Skeletal muscle satellite cell (primary cell): ENCODE measurements around a stretch of chr19.

DNA sequence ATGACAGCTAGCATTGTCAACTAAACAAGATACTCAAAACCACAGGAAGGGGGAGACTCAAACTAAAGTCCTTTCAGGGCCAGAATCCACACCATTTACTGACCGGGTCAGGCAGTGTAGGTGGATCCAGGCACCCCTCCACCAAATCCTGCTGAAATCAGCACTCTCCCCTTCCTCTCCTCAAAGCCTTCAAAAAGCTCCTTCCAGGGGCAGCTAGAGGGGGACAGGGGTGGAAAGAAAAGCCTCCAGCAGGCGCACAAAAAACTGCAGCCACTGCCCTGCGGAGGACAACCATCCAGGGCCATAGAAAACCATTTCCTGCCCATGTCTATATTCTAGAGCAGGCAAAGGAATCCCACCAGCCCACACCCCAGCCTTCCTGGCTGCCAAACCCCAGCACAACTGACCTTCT is 1.5 kb downstream of the DPP9 start:
- CAGE, long polyA plus RNA: no peak

- CAGE, long polyA plus RNA: no peak
These were observed 680 bp downstream of the PLIN3 start for GRCh38 chr19:4866682-4867291.

- CAGE, long polyA plus RNA: no peak
These were observed 22.6 kb downstream of the KDM4B start for GRCh38 chr19:4991396-4992105.

DNA sequence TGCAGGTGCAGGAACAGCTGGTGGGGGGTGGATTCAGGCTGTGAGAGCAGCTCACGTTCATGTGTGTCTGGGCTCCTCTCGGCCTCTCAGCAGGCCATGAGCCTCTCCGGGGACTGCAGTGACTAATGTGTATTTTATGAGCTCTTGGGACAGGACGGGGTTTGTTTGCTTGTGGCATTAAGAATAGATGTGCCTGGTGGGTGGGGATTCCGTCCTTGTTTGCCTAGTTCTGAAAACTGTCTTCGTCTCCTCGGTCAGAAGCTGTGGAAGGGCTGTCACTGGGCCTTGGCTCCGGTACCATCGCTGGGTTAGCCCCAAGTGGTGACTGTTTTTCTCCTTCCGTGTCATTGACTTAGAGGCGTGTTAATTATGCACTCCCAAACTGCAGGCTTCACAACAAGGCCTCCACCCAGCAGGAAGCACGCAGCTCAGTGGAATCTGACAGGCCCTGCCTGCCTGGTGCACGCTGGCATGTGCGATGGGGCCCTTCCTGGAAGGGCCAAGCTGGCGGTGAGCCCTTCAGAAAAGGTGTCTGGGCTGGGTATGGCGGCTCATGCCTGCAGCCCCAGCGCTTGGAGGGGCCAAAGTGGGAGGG is 77.7 kb downstream of the KDM4B start:
- CAGE, long polyA plus RNA: no peak

DNA sequence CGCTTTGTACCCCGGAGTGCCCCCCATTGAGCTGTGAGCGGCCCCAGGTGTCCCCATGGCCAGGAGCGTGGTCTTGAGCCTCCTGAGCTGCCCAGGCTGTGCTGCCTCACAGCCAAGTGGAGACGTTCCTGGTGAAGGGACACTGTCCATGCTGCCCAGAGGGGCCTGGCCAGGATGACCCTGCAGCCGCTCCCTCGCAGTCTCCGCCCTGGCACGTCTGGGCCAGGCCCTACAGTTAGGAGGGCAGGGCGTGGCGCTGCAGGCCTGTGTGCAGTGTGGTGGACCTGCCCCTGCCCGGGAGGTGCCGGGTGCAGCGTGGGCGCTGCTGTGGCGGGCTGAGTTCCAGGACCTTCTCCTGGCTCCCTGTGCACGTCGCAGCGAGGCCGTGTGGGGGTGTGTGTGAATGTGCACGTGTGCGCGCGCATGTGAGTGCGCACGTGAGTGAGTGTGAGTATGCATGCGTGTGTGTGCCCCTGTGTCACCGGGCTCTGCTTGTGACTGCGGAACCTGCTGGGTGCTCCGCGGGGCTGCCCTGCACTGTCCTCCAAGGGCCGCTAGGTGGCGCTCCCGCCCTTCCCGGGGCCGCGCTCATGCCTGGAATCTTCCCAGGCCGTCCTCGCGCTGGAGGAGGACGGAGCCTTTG is 79.1 kb downstream of the KDM4B start:
- CAGE, long polyA plus RNA: no peak

DNA sequence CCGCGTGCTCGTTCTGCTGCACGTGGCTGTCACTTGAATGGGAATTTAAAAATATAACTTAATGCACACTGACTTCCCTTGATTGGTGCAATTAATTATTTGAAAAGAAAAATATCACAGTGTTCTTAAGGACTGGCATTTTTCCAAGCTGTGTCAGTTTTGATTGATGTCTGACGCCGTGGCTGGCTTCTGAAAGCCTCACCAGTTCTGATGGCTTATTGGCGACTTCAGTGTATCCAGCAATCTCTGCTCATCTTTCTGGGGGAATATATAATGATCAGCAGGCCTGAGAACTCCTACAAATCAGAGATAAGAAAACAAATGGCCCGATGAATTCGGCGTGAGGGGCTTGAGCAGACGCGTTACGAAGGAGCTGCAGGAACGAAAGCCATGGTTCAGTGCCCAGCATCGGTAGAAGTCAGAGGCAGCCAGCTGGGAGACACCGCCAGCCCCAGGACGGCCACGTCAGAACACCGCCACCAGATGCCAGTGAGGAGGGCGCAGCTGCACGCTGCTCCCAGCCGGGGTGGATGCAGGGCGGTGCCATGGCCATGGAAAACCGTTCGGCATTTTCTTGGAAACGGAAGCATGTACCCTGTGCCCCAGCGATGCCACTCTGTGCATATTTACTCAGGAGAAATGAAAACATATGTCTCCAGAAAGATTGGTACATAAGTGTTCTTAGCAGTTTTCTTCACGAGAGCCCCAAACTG is 111.3 kb downstream of the KDM4B start:
- CAGE, long polyA plus RNA: no peak

GRCh38 chr19:5091920-5092425 is 123.1 kb downstream of the KDM4B start:
- CAGE, long polyA plus RNA: no peak

GRCh38 chr19:5115389-5115880 is 146.5 kb downstream of the KDM4B start:
- CAGE, long polyA plus RNA: no peak

- CAGE, long polyA plus RNA: no peak
These were observed 686 bp downstream of the SAFB start for GRCh38 chr19:5623662-5623875.

DNA sequence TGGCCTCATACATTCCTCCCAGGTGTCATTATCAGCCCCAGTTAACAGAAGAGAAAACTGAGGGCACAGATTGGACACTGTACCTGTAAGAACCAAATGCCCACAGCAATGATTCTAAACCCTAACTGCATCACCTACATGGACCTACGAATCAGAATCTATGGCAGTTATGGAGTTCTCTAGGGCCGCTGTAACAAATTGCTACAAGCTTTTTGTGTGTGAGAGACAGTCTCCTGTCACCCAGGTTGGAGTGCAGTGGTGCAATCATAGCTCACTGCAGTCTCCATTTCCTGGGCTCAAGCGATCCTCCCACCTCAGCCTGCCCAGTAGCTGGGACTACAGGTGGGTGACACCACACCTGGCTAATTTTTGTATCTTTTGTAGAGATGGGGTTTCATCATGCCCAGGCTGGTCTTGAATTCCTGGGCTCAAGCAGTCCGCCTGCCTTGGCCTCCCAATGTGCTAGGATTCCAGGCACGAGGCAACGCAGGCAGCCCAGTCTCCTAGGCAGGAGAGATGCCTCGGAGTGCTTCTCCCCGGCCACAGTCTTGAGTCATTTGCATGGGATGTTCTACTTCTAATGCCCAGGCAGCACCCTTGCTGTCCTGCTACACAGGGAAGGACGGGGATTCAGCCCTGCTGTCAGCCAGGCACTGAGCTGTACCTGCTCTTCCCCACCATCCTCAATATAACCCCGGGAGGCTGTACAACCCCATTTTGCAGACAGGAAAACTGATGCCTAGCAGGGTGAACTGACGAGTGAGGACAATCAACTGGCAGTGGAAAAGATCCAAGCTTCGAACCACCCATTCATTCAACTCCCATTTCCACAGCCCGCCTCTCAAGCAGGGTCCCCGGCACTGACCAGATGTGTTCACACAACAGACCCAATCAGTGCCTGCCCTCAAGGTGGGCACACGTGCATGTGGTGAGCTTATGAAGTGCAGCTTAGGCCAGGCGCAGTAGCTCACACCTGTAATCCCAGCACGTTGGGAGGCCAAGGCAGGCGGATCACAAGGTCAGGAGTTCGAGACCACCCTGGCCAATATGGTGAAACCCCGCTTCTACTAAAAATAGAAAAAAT is 8.6 kb downstream of the MICOS13 start:
- CAGE, long polyA plus RNA: no peak

- CAGE, long polyA plus RNA: no peak
These were observed 5.5 kb downstream of the RPL36 start for GRCh38 chr19:5695629-5695936.

DNA sequence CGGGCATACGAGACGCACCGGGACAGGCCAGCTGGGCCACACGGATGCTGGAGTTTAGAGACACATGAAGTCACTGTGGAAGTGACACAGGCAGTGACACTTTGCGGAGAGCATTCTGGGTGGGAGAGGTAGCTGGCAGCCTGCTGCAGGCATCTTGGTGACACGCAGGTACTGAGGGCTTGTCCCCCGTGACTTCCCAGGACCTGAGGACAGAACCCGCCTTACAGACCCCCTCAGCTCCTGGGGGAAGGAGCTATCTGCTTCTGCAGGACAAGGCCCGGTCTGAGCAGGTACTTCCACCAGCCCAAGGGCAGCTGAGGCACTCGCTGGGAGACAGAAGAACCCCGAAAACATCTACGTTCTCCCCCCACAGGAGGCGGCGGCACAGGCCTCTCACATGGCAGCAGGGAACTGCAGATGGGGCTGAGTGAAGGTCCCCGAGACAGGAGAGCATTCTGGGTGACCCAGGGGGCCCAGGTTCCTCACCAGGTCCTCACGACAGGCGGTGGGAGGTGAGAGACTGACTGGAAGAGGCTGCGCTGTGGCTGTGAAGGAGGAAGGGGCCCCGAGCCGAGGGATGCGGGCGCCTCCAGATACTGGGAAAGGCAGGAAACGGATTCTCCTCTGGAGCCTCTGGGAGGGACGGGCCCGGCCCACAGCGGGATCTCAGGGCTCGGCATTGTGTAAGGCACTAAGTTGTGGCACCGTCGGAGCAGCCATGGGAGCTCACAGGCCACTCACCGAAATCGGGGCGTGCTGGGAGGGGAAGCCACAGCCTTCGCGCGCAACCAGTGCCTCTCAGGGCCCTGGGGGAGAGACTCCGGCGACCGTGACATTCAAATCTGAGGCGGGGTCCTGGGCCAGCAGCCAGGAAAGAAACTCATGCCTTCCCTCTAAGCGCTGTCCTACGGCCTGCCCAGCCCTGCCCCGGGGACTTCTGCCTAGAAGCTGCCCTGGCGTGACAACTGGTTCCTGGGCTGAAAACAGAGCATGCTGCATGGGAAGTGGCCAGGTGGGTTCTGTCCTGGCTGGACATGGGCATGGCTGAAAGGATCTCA is 13.9 kb downstream of the RPL36 start:
- CAGE, long polyA plus RNA: no peak

DNA sequence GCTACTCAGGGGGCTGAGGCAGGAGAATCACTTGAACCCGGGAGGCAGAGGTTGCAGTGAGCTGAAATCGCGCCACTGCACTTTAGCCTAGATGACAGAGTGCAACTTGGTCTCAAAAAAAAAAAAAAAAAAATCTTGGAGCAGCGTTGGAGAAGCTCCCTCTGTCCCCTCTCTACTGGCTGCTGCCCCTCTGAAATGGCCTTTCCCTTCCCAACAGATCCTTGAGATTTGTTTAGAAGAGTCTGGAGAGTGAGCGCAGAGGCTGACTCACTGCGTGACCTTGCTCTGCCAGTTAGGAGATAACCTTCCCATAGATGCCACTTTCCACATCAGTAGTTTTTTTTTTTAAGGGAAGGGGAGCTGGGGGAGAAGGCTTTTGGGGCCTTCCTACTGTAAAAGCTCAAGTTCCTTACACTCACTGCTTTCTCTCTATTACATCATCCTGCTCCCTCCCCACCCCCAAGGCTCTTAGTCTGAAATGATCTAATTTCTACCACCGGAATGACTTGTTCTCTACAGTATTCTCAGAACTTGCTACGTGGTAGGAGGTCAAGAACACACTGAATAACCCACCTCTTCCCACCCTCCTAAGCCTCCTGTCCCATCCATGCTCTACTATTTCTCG is 1.5 kb downstream of the LONP1 start:
- CAGE, long polyA plus RNA: no peak

DNA sequence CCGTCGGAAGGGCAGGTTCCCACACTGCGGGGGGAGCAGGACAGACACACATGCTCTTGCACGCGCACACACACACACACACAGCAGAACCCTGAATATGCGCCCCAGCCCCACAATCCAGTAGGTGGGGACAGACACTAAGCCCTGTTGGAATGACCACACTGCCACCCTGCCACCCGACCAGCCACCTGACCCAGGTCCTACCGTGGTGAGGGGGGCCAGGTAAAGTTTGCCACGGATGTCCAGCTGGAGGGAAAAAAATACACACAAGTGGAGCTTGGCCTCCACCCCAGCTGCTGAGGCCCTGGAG is 2.9 kb downstream of the DUS3L start:
- CAGE, long polyA plus RNA: no peak

DNA sequence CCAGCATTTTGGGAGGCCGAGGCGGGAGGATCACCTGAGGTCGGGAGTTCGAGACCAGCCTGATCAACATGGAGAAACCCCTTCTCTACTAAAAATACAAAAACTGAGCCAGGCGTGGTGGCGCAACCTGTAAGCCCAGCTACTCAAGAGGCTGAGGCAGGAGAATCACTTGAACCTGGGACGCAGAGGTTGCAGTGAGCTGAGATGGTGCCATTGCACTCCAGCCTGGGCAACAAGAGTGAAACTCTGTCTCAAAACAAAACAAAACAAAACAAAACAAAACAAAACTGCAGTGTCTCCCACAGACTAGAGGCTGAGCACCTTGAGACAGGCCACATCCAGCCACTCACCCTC is 16.5 kb downstream of the RANBP3 start:
- CAGE, long polyA plus RNA: no peak

- CAGE, long polyA plus RNA: no peak
These were observed 9.2 kb downstream of the RANBP3 start for GRCh38 chr19:5968375-5969441.

DNA sequence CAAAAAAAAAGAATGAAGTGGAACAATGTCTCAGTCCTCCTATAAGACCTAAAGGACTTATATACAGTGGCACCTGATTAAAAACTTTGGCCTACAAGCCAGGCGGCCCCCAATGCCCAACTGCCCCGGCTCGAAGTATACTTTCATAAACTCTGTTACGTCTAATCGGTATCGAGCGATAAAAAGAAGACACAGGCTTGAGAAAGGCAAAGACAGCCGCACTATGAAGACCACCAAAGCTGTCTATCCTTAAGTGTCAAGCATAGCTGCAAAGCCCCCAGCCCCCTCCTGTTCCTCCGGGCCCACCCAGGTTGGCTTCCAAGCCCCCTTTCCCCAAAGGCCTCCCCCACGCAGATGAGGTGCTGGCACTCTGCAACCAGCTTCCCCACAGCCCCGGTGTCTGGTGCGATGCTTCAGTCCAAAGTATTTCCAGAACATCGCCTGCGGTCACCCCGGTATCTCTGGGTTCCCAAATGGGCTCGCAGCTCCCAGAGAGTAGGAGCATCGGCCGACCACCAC is 20.4 kb upstream of the RANBP3 start:
- CAGE, long polyA plus RNA: no peak

- CAGE, long polyA plus RNA: no peak
These were observed 1.6 kb downstream of the RFX2 start for GRCh38 chr19:6108236-6109616.

DNA sequence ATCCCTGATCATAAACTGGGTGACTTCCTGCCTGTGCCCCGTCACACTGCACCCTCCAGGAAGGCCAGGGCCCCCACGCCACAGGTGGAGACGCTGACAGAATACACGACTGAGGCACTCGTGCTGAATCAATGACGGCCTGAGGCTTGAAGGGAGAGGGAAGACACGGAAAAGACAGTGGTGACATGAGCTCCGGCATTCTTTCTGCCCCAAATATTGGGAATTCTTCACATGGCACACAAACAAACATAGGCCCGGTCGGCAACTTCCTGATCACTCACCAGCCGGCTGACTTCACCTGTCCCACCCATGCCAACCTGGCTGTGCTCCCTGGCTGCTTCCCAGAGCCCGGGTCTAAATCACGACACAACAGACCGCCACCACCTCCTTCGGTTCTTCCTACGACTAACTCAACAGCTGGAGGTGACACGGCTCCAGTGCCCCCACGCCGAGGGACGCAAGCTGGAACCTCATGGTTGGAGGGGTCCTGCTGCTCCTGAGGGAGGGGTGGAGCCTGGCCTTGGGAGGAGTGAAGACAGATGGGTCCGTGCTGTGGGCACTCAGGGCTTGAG is 9.7 kb downstream of the MLLT1 start:
- CAGE, long polyA plus RNA: no peak

- CAGE, long polyA plus RNA: no peak
These were observed 8.0 kb downstream of the MLLT1 start for GRCh38 chr19:6271589-6272455.